Hair follicle dermal papilla cell (primary cell): Measurements from ENCODE around the genes NRXN2 and CDC42BPG.

DNA sequence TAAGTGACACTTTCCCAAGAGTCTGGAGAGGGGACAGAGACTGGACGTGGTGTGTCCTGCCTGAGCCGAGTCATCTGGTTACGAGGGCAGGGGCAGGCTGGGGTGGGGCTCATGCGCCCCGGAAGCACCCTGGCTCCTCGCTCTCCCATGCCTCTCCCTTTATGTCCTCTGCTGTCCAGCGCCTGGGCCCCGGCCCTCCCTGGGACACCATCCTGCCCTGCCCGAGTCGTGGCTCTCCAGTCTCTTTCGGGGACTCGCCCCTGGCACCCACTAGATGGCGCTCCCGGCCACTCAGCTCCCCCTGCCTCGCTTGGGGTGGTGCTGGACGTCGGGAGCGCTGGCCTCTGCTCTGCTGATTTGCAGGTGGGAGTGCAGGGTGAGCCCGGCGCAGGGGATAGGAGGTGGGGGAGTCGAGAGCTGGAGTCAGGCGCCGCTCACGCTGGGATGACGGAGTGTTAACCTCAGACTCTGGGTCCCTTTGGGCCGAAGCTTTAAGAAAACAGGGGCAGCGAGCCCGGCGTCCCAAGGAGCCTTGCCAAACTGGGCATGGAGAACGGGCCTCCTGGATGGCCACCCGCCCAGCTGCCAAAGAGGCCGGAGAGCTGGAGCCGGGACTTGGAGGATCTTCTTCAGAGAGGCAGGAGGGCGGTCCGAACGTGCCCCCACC is 89.9 kb downstream of the RPS6KA4 start:
- CAGE, long polyA plus RNA: no peak

DNA sequence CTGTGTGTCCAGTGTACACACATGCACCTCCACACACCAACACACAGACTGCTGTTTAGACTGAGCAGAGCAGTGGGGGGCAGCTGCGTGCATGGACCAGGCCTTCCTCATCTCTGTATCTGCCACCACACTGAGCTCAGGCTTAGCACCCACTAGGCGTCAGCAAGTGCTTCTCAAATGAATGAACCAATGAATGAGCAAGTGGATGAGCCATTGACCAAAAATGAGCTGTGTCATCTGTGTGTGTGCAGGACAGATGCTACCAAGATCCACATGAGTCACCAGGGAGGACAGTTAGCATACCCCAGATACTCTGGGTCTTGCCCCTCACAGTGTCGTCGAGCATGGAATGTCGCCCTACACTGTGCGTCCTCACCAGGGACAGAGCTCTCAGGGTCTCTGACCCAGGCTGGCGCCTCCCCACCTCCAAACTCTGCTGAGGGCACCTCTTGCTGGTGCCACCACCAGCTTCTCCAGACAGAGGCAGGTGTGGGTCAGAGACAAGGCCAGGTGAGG is 63.2 kb downstream of the NRXN2 start:
- CAGE, long polyA plus RNA: no peak

DNA sequence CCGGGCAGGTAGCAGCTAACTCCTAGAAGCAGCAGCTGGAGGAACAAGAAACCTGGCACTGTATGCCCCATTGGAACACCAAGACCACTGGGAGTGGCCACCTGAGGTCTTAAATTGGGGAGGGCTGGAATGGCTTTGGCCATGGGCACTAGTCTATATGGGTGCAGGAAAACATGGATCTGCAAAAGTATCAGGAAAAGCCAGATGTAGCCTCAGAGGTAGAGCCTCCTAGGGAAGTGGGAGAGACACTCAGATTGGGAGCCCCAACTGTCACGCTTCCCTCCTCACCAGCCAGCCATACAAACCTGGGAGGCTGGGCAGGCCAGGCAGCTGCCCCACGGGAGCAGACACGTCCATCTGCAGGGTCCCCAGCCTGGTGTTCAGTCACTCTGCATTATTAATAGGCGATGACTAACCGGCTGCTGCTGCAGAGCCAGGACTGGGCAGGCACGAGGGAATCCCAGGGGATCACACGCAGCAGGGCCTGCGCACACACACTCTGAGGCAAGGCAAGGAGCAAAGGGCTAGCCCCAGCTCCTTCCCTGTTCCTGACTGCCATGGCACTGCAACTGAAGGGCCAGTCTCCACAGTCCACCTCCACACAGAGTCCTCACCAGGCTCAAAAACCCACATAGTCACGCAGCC is 47.7 kb downstream of the NRXN2 start:
- CAGE, long polyA plus RNA: no peak

- CAGE, long polyA plus RNA: no peak
These were observed at the start of gene NRXN2 for GRCh38 chr11:64723098-64723917. Gene NRXN2, minus strand, starts transcription at chr11:64723197.

DNA sequence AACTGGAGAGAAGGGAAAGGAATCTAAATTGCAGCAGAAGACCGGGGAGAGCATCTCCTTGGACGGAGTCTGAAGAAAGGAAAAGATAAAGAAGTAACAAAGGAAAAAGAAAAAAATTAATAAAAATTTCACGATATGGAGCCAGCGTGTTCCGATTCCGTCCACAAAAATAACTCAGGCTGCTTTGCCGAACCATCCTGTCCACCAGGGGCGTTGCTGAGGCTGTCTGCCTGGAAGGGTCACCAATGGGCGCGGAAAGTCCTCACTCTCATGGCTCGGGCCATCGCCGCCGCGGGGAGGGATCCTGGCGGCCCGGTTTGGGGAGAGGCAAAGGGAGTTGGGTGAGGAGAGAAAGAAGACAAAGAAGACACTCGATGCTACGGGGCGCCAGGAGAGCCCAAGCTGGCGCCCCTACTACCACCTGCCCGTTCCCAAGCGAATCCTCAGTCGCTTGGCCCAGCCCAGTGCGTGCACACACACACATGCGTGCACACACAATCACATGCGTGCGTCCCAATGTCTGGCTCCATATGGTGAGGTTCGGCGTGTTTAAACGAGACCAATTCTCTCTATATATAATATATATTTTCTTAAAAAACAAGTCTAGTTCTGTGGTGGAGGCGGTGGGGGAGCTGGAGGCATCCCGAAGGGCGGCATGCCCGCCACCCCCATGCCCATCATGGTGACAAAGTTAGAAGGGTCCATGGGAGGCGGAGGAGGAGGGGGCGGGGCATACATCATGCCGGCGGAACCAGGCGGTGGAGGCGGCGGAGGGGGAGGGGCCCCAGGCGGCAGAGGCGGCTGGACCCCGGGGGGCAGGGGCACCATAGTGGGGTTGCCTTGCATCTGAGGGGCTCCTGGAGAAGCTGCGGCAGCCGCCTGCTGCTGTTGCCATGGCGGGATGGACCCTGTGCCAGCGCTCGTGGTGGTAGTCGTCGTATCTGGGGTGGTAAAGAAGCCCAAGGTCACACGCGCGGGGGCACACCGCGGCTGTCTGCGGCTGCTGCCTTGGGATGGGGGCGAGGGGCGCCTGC is 5.8 kb upstream of the PYGM start:
- CAGE, long polyA plus RNA: no peak

DNA sequence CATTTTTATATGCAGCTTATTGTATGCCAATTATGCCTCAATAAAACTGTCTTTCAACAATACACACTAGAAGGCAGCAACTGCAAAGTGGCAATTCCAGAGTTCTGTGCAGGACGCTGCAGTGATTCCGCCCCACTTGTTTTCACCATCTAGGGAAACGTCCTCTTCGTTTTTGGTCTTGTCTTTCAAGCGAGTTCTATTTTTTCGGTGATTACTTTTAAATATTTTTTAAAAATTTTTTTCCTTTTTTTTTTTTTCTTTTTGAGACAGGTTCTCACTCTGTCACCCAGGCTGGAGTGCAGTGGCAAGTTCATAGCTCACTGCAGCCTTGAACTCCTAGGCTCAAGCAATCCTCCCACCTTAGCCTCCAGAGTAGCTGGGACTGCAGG is 7.0 kb upstream of the SF1 start:
- CAGE, long polyA plus RNA: no peak

DNA sequence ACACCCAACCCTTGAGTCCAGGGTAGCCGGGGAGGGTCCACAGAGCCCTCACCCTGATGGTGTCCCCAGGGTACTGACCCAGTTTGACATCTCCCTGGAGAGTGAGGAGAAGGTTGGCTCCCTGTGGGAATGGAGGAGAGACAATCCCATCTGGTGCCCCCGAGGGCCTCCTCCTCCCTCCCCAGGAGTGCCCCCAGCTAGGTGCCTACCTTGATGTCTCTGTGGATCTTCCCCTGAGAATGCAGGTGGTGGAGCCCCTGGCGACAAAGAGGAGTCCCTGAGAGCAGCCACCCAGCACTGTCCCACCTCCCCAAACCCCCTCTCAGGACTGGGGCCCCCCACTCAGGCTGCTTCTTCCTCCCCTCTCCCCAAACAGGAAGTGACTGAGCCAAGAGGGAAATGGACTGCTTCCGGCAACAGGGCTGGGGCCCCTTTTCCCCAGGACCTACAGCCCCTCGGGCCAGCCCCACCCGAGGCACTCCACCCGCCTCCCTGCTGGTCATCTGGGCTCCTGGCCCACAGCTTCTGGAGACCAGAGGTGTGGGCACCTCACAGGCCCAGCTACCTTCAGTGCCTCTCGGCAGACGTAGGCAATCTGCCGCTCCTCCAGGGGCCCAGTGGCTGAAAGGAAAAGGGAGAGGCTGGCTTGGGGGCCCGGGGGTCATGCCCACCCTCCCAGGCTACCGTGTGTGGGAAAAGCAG is 1.4 kb downstream of the MAP4K2 start:
- CAGE, long polyA plus RNA: no peak

GRCh38 chr11:64803940-64804200 is 856 bp upstream of the MAP4K2 start:
- CAGE, long polyA plus RNA: no peak

DNA sequence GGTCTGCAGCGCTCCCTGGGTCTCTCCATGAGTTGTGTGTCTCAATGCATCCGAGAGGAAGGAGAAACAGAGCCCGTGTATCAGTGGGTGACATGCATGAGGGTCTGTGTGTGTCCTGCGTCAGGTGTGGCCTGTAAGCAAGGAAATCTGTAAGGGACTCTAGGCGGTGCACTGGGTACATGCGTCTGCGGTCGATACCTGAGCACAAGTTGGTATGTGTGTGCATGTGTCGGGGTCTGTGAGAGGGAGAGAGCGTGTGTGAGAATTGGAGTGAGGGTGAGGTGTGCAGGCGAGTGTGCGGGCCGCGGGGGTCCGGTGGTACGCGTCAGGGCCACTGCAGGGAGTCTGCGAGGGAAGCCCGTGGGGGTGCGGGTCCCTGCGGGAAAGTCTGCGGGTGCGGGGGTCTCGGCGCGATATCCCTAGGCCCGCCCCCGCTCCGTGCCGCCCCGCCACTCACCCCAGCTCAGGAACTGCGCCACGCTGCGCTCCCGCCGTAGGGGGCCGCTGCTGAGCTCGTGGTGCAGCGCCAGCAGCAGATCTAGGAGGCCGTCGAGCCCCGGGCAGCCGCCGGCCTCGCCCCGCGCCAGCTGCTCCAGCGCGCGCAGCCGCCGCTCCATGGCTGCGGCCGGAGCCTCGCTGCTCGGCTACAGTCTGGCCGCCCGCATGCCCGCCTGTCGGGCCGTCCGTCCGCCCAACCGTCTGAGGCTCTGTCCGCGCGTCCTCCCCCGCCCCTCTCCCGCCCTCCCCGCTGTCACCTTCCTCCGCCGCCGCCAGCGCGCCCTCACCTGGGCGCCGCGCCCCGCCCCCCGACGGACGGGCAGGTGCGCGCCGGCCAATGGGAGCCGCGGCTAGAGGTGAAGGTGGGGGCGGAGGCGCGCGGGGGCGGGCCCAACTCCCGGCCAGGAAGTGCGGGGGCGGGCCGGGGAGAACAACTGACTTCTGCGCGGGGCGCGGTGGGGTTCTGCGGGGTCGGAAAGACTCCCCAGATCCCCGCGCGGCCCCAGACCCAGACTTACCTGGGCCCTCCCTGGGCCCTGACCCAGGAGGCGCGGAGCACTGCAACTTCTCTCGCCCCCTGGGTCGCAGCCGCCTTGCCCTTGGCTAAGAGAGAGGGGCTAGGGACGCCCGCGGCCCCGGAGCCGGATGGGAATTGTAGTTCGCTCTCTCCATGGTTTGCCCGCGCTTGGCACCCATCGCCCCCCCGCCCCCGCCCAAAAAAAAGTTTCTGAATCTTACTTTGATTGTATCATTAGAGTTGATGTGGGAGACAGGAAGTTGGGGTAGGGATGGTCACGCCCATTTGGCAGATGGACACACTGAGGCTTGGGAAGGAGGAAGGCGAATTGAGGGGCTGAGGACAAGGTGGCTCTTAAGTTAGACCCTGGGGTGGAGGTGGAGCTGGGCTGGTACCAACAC is at the start of gene CDC42BPG:
CDC42BPG (minus strand) TSS at position 701 of the 1,416 bp plus-strand sequence.
- CAGE, long polyA plus RNA: no peak

GRCh38 chr11:64850571-64851513 is 6.4 kb upstream of the CDC42BPG start:
- CAGE, long polyA plus RNA: no peak

GRCh38 chr11:64863656-64864209 is 14.7 kb downstream of the EHD1 start:
- CAGE, long polyA plus RNA: no peak

DNA sequence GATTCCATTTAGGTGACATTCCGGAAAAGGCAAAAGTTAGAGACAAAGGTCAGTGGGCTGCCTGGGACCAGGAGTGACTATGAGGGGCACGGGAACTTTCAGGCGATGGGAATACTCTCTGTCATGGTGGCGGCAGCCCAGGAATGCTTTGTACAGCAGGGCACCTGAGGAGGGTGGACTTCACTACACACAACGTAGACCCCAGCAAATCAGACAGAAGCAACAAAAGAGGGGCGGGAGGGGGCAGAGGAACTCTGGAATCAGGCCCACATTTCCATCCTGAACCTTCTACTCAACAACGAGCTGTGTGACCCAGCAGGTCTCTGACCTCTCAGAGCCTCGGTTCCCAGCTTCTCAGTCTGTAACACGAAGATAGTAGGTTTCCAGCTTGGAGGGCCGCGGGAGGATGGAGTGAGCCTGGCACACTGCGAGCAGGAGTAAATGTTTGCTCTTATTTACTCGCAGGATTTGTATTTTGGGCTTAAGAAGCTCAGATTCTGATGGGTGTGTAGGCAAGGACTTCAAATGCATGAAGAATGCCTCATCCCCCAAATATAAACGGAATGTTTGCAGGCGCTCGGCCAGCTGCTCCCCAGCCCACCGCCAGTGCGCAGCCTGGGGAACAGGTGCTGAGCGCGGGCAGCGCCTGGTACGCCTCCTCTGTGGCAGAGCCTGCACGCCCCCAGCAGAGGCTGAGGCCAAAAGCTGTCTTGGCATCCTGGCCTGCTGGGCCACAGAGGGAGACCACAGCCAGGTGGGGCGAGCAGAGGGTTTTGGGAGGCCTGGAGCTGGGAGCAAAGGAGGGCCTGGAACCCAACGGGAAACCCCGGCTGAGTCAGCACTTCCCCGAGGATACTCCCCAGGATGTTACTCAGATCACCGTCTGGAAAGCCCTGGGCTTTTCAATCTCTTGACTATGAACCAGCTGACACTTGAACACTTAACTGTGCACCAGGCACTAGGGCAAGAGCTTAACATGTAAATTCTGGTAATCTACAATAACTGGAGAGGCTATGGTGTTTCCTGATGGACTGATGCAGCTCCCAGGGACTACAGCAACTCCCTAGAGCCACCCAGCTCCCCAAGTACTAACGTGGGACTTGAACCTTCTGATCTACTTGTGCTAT is 9.5 kb downstream of the EHD1 start:
- CAGE, long polyA plus RNA: no peak

DNA sequence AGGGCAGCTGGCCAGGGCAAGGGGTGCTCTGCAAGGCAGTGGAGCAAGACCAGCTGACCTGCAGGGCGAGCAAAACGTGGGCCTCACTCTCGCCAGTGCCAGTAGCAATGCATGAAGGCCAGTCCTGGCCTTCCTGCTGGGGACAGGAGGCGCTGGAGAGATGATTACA is 2.8 kb downstream of the EHD1 start:
- CAGE, long polyA plus RNA: no peak

DNA sequence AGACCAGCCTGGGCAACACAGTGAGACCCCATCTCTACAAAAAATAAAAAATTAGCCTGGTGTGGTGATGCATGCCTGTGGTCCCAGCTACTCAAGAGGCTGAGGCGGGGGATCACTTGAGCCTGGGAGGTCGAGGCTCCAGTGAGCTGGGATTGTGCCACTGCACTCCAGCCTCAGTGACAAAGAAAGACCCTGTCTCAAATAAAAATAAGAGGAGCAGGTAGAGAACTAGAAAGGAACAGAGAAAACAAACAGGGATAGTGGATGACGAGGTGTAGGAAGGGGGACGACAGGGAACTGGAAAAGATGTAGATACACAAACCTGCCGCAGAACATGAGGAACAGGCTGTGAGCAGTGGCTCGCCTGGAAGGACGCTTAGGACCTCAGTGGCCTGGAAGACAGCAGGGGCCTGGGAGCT is 13.7 kb upstream of the EHD1 start:
- CAGE, long polyA plus RNA: no peak

GRCh38 chr11:64911782-64912165 is 5.2 kb downstream of the ATG2A start:
- CAGE, long polyA plus RNA: no peak

DNA sequence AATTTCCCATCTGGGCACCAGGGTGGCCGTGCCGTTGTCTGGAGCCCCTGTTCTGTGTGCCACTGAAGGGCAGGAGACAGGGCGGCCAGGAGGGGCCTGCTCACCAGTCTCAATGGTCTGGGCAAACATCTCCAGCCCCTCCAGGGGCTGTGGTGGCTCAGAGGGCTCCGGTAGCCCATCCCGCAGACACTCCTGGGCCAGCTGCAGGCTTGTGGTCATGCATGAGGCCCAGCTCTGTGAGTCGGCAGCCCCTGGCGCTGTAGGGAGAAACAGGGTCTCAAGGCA is 3.1 kb downstream of the ATG2A start:
- CAGE, long polyA plus RNA: no peak

DNA sequence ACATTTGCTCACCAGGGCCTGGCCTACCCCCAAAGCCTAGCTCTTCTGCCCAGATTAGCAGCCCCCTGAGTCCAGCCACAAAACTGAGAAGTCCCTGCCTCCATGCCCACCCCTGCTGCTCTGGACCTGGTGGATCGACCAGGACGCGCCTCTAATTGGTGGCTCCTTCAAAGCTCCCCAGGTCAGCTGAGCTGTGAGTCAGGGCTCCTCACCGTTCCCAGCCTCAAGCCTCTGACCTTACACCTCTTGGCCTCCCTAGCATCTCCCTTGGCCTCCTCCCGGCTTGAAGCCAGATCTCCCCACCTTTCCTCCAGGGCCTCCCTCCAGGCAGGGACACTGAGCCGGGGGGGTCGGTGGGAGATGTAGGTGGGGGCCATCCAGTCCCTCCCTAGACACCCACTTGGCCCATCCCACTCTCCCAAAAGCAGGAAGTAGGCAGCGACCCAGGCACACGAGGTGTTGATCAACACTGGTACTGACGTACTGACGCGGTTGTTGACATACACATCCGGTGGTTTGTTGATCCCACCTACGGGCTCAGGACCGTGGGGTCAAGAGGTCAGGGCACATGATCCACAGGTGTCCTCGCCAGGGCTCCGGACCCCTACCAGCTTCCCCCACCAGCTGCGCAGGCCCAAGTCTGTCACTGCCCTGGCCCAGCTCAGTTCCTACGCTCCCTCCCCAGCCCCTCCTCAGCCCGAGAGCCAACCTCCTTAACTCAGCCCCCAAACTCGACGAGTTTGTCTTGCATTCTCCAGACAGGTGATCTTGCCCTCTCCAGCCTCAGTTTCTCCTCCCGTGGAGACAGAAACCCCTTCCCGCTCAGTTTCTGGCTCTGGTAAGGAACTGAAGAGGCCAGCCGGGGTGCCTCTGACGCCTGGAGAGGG is 811 bp downstream of the ATG2A start:
- CAGE, long polyA plus RNA: no peak

DNA sequence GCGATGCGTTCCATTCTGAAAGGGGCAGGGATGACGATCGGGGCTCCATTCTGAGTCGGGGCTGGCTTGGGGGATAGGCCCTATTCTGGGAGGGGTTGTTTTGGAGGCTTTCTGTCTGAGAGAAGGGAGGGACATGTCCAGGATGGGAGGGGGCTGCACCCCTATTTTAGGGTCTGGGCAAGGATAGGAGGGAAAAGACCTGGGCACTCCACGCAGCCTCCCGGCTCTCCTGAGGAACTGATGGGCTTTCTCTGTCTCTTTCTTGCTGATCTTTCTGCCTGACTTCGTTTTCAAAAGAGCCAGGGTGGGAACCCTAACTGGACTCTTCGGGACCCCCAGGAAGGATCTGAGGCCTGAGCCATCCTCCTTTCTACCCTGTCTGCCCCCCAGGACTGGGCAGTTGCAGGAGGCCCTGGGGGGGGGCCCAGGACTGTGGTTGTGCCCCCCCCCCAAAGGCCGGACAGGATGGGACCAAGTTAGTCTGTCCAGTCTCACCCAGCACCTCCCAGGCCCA is 742 bp downstream of the PPP2R5B start:
- CAGE, long polyA plus RNA: no peak

- CAGE, long polyA plus RNA: no peak
These were observed 1.1 kb downstream of the MAJIN start for GRCh38 chr11:64970857-64971115.

- CAGE, long polyA plus RNA: no peak
These were observed 608 bp downstream of the MAJIN start for GRCh38 chr11:64971320-64971680.